Parotid gland (tissue), 1 donor: ENCODE measurements around the genes DNM1 and URM1.

- PRO-cap = bidirectional peak, plus-strand start at chr9:127762549, minus-strand start at chr9:127762418
Observed at GRCh38 chr9:127761751-127763025, 16.3 kb downstream of the SH2D3C start.

DNA sequence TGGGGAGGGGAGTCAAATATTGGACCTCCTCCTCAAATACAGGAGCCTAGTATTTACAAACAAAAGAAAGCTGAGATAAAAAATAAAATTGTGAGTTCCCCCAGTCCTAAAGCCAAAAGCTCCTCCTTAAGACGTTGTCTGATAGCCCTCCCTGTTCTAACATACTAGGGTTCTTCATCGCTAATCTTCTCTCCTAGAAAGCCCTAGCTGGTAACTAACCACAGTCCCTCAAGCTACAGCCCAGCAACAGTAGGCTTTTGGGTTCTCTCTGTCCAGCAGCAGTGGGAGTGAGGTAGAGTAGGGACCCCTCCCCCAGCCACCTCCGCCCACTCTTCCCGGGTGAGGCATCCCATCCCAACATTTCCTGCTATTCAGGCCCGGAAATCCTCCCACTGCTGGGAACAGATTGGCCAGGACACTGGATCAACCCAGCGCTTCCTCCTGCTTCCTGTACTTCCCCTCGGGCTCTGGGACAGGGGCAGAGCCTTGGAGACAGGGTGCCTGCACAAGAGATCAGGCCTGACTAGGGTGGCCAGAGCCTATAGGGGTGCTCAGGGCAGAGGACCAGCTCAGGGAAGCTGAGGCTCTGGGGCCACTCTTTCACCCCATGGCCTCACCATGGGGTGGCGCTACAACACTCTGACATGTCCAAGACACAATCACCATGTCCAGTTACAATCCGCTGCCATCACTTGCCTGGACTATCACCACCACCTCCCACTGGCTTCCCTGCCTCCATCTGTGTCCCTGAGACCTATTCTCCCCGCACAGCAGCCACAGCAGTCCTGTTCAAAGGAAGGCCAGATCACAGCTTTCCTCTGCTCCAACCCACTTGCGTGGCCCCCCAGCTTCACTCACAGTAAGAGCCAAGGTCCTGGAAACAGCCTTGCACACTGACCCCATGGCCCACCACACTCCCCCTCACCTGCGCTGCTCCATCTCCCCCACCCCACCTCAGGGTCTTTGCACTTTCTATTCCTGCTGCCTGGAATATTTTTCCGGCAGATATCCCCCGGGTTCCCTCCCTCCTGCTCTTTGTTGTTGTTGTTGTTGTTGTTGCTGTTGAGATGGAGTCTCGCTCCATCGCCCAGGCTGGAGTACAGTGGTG, 14.4 kb downstream of the SH2D3C start:
- PRO-cap = unidirectional peak, minus-strand start at position 283 of the sequence

DNA sequence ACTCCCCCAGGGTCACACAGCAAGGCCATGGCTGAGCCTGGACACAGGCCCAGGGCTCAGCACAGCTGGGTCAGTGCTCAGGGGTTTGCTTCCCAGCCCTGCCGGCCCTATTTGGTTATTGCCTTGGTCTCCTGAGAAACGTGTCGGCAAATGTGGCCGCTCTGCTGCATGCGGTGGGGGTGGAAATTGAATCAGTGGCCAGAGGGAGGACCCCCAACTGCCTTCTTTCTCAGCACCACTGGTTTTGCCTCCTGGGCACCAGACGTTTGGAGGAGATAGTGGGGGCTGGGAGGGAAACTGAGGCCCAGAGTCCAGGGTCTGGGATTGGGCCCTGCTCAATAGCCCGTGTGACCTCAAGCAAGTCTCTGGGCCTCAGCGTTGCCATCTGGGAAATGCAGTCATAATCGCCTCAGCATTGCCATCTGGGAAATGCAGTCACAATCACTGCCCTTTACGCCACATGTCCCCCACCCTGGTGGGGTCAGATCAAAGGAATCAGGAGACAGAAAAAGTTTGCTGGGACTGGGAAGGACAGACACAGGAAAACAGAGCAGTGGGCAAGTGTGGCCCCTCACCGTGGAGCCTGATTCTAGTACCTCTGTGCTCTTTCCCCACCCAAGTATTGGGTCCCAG, 1.6 kb downstream of the SH2D3C start:
- PRO-cap = no peak

GRCh38 chr9:127810397-127811060, 7.8 kb downstream of the FPGS start:
- PRO-cap = no peak

DNA sequence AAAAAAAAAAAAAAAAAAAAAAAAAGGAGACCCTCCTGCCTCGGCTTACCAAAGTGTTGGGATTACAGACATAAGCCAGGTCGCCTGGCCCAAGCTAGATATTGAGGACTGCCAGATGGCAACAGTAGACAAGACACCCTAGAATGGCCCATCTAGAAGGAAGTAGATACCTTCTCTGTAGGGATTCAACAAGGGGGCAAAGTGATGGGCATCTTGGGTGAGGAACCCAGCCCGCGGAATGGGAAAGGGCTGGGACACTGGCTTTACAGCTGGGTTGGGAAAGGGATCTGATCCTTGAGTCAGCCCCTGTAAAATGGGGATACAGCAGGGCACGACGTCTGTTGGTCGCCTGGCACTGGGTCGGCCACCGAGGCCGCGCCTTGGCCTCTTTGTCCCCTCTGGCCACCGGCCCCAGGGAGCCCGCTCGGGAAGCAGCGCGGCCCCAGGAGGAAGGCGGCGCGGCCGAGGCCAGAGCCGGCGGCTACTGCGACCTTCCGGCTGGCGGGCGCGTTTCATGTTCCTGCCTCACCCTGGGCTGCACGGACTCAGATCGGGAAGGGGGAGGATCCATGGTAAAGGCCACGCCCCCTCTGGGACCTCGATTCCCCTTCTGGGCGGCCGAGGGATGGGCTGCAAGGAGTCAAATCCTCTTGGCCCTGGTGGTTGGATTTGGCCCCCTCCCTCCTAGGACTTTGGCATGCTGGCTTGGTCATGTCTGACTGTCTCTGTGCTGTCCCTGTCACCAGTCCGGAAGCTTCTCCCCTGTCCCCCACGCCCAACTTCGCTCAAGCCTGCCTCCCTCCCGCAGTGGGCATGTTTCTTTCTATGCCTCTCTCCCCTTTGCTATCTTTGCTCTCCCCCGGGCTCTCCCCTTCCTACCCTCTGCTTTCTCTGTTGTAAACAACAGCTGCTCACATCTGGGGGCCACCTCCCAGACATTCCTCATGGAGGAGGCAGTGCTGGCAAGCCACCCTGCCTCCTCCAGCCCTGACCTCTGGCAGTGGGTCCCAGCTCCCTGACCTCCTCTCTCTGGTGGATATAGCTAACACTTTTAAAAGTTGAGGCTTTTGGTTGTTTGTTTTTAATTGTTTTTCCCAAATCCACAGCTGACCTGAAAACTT, 25.7 kb downstream of the FPGS start:
- PRO-cap = unidirectional peak, minus-strand start at position 514 of the sequence

DNA sequence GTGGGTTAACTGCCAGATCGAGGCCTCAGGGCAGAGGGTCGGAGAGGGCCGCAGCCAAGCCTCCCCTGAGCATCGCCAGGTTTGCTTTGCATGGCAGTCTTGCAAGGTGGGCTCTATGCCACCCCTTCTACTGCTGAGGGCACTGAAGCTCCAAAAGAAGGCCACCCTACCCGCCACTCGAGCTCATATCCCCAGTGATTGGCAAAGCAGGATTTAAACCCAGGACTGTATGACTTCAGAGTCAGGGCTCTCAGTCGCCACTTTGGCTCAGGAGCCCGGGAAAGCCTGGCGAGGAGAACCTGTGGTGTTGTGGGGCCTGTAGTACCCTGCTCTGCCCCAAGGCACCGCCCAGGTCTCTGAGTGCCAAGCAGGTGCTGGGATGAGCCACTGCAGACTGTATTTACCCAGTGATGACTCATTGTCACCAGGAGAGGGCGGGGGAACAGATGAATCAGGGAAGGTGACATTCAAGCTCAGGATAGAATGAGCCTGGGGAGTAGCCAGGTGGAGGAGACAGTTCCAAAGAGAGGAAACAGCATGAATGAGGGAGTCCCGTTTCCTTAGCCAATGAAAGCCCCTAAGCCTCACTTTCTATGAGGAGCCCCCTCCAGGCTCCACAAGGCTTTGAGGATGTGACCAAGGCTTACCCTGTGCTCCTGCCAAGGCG, 17.7 kb upstream of the DPM2 start:
- PRO-cap = no peak

DNA sequence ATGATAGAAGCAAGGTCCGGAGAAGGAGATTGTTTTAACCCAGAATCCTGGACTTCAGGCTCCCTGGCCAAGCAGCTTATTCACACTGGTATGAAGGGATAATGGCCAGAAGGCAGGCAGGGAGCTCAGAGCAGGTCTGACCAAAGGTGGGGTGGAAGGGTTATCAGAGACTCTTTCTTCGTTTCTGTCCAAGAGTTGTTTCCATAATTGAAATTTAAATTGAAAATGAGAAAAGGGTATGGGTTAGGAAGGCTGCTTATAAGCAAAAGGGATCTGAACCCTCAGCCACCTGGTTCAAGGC, 17.9 kb downstream of the EEIG1 start:
- PRO-cap = no peak

DNA sequence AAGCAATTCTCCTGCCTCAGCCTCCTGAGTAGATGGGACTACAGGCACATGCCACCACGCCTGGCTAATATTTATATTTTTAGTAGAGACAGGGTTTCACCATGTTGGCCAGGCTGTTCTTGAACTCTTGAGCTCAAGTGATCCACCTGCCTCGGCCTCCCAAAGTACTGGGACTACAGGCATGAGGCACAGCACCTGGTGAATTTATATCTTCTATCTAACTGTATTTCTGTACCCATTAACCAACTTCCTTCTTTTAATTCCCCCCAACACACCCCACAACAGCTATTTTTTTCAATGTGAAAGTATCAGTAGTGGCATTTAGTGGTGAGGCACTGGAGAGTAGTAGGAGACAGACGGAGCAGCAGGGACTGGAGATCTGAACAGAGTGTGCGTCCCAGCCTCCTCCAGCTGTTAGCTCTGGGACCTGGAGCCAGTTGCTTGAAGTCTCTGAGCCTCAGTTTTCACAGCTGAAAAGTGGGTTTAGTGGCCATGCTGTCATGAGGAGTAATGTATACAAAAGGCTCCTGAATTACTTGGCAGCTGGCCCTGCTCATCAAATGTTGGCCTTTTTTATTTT, 10.9 kb upstream of the EEIG1 start:
- PRO-cap = no peak

- PRO-cap = no peak
Observed at GRCh38 chr9:128001633-128002199, 20.9 kb upstream of the EEIG1 start.

GRCh38 chr9:128097882-128098165, 29.7 kb downstream of the PTGES2 start:
- PRO-cap = no peak

- PRO-cap = no peak
Observed at GRCh38 chr9:128103925-128104734, 23.4 kb downstream of the PTGES2 start.

GRCh38 chr9:128145370-128146196, 3.7 kb upstream of the LCN2 start:
- PRO-cap = no peak

GRCh38 chr9:128202842-128204068, at the start of gene DNM1:
Gene DNM1 (plus strand): TSS chr9:128203379.
- PRO-cap = no peak

- PRO-cap = no peak
Observed at GRCh38 chr9:128204069-128204821, 1.1 kb downstream of the DNM1 start.

- PRO-cap = no peak
Observed at GRCh38 chr9:128265466-128266295, 10.1 kb downstream of the GOLGA2 start.

- PRO-cap = no peak
Observed at GRCh38 chr9:128279117-128279965, 3.3 kb downstream of the SWI5 start.

DNA sequence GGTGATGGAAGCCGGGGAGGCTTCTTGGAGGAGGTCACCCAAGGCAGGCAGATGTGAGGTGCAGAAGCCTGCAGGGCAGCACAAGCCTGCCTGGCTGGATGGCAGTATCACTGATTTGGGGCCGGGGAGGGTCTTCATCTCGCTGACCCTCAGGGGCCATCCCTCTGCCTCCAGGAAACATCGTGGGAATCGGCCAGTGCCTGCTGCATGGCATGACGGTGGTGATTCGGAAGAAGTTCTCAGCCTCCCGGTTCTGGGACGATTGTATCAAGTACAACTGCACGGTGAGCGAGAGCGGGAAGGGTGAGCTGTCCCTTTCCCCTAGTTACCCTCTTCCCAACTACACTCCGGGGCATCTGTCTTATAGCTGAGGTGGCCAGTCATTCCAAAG, 12.1 kb downstream of the SLC27A4 start:
- PRO-cap = no peak

DNA sequence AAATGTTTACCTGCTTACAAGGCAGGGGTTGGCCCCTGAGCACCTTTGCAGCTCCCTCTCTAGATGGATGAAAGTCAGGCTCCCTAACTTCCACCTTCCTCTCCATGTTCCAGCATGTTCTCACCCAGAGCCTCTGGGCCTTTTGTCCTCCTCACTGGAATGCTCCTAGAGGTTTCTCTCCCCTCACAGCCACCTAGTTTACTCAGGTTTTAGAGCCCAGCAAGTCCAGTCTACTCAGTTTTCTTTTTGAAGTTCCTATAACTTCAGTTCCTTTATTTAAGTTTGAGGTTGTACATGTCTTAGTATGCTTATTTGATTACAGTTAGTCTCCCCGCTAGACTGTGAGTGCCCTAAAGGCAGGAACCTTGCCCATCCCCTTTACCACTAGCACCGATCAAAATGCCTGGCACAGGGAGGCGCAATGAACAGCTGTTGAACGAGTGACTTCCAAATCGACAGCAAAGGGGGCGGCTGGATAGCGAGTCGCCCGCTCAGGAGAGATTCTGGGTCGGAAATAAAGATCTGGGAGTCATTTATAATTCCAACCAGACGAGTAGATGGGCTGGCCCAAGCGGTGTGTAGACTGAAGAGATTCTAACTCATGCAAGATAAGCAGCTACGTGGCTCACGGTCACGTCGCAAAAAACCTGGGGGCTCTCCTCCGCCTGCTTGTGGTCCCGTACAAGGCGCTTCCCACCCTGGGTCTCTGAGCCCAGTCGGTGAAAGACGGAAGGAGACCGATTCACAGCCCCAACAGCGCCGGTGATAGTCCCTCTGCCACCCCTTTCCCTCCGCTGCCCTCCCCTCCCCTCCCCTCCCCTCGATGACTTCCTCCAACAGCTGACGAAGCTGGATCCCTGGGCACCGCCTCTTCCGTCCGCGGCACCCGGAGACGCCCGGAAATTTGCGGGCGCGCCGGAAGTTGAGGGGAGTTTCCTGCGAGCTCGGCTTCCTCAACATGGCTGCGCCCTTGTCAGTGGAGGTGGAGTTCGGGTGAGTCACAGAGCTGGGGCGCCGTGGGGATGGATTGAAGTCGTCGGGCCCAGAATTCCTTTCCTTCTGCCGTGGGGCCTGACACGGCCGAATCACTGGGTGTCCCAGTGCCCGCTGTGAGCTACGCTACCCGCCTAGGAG, at the start of gene URM1:
Gene URM1, plus strand, starts transcription at position 952 of the 1,134 bp plus-strand sequence.
- PRO-cap = bidirectional peak, plus-strand start at position 996 of the sequence, minus-strand start at position 796 of the sequence

DNA sequence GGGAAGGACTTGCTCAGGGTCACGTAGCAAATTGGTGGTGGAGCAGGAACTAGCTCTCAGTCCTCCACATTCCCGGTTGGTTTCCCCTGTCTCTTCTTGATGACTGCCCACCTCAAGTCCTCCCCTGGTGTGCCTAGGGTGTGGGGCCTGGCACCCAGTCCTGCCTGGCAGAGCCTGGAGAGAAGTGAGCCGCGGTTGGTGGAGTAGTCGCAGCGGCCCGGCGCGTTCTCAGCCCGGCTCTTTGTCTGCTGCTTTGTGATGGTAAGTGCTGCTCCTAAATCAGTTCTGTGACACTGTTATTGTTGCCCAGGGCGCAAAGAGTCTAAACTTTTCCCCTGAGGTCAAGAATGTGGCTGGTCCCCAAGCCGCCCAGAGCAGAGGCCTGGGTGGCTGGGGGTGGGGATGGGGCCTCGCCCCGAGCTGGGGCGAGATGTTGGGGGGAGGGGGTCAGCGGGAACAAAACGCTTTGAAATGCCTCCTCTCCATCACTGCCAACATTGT, 11.8 kb upstream of the CERCAM start:
- PRO-cap = no peak

DNA sequence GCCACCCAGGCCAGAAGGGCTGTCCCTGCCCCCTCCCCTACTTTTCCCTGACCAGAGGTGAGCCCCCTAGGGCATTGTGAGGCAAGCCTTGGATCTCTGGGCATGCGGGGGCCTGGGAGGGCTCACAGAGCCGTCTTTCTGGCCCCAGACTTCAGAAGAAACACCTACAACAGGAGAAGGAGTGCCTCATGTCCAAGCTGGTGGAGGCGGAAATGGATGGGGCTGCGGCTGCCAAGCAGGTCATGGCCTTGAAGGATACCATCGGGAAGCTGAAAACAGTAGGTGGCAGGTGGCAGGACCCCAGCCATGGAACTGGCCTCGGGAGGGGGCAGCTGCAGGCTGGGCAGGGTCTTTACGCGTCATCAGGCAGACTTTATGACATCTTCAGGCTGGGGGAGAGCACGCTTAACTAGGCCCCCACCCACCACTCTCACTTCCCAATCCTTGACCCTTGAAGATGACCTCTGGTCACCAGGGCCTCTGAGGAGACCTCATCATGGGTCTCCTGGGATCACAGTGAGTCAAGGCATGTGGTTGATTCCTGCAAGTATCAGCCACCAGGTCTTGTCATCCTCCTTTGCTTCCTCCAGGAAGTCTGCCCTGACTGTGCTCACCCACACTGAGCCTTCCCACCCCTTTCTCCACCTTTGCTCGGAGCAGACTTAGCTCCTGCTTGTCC, 17.1 kb downstream of the ODF2 start:
- PRO-cap = no peak